ENCODE measurements around the gene RNF135.

- RRBS, result no CpG with 5 or more reads among the region's 8 CpGs
These were observed 44.0 kb downstream of the TAOK1 start for GRCh38 chr17:29434034-29434657.

DNA sequence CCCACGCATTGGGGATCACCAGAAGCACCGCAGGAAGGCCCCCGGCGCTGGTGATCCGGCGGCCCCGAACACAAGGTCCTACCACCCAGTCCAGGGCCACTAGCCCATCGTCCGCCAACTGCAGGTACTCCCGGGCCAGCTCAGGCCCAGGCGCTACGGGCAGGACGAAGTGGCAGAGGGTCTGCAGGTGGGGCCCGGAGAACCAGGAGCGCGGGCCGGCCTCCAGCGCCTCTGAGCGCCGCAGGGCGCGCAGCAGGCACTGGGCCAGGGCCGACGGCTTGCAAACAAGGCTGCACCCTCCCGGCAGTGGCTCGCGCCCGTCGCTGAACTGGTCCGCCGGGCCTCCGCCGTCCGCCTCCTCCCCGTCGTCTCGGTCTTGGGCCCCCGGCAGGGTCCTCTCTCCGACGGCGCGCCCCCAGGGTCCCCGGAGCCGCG, 355 bp downstream of the ABHD15 start:
- RRBS, result 2% methylated on average over 33 of the region's 45 CpGs

GRCh38 chr17:29619232-29619740, 3.4 kb downstream of the CORO6 start:
- RRBS, result no CpG with 5 or more reads among the region's 3 CpGs

GRCh38 chr17:29631062-29631650, 8.4 kb upstream of the CORO6 start:
- RRBS, result no CpG with 5 or more reads among the region's 10 CpGs

GRCh38 chr17:30120439-30121106, 4.0 kb downstream of the NSRP1 start:
- RRBS, result no CpG with 5 or more reads among the region's 2 CpGs

DNA sequence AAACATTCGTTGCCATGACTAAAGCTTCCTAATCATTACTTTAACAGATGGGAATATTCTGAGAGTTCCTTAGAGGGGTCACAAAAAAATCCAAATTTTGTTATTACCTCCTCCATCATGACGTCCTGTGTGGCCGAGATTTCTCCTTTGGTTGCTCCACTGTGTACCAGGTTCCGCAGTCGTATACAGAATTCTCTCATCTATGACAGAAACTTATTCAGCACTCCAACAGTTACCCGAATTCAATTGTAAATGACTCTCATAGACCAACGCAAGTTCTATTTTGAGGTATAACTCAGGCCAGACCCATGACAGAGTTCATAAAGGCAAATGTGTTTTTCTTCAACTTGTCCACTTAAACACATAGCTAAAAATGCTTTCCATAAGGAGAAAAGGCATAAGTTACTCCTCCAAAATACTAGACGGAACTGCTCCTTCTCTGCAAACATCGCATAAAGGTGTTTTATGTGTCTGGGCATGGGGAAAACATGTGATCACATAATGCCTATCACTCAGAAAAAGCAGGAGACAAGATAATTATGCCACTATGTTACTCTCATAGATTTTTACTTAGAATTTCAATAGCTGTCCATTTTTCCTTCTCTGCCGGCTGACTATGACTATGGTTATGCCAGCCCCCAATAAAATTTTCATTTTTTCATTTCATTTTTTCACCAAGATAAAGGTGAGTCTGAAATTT, 6.3 kb downstream of the BLMH start:
- RRBS, result no CpG with 5 or more reads among the region's 10 CpGs

DNA sequence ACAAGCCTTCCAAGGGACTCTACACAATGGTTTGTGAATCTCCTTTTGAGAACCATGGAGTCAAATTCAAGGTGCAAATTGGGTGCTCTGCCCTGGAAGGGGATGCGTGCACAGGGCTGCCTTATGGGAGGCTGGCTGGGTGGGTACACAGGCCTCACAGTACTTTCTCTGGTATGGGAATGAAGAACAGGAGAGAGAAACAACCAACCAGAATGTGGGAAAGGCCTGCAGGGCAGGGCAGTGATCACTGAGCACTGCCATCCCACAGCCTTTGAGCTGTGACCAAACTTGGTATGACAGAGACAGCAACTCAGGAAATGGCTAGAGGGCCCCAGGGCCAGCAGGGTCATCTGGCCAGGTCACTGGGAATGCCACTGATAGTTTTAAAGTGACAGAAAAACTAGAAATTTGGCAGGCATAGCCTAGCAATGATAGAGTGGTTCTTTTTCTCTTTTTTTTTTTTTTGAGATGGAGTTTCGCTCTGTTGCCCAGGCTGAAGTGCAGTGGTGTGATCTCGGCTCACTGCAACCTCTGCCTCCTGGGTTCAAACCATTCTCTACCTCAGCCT, 3.8 kb upstream of the TMIGD1 start:
- RRBS, result no CpG with 5 or more reads among the region's 3 CpGs

GRCh38 chr17:30345487-30346190, 11.8 kb upstream of the TMIGD1 start:
- RRBS, result no CpG with 5 or more reads among the region's 5 CpGs

- RRBS, result no CpG with 5 or more reads among the region's 5 CpGs
These were observed 6.2 kb downstream of the CPD start for GRCh38 chr17:30384825-30385386.

- RRBS, result no CpG with 5 or more reads among the region's 19 CpGs
These were observed 169.1 kb downstream of the GOSR1 start for GRCh38 chr17:30646299-30646746.

- RRBS, result no CpG with 5 or more reads among the region's 4 CpGs
These were observed 3.4 kb downstream of the ATAD5 start for GRCh38 chr17:30834992-30835671.

DNA sequence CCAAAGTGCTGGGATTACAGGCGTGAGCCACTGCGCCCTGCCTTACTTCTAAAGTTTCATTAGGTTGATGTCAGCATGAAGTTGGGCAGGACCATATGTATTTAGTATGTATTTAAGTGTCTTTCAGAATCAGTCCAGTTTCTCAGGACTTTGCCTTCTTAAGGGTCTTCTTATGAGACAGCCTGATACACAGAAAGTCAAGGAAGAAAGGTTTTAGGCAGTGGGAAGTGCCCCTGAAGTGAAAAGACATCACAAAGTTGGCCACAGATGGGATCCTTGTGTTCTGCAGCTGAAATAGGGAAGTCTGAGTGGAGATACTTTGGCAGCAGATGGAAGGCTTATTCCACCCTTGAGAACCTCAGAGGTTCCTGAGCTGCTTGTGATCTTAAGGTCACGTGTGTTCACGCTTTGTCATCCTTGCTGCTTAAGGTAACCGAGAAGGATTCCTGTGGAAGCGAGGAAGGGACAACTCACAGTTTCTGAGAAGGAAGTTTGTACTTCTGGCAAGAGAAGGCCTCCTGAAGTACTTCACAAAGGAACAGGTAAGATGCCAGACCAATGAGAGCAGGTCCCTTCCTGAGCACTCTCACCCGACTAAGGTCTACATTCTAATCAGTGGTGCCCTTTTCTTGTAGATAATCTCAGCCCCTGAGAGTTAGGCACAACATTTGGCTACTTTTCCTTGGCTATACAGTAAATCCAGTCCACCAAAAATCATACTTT, 12.2 kb downstream of the ADAP2 start:
- RRBS, result no CpG with 5 or more reads among the region's 7 CpGs

- RRBS, result 0% methylated on average over 6 of the region's 74 CpGs
These were observed at the start of gene RNF135 for GRCh38 chr17:30970805-30971663. TSS of gene RNF135 (plus strand) at chr17:30971039.

- RRBS, result 37% methylated on average over 3 of the region's 33 CpGs
These were observed 38.3 kb downstream of the RNF135 start for GRCh38 chr17:31008999-31009588.

- RRBS, result 1% methylated on average over 4 of the region's 25 CpGs
These were observed 351 bp upstream of the NF1 start for GRCh38 chr17:31094415-31094836.

DNA sequence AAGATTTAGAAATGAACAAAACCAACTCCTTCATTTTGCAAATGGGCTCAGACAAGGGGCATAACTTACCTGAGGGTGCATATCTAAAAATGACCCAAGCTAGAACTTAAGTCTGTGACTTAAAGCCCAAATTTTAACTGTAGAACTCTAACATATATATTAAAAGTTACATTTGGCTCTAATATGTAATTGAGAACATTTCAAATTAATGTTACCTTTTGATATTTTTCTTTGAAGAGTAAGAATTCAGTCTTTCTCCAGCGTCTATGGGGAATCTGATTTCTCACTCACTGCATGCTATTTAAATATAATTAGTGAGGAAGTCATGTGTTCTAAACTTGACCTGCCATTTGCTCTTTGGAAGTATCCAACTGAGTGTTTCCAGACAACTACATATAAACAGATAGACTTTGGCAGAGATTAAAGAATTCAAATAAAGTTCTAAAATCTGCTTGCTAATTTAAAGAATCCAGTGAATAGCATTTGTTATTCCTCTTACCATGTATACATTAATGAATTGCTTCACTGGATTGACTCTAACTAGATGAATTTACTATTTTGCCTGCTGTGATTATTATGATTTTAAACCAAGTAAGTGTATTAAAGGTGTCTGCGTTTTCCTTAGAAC, 23.6 kb downstream of the OMG start:
- RRBS, result no CpG with 5 or more reads among the region's 2 CpGs

DNA sequence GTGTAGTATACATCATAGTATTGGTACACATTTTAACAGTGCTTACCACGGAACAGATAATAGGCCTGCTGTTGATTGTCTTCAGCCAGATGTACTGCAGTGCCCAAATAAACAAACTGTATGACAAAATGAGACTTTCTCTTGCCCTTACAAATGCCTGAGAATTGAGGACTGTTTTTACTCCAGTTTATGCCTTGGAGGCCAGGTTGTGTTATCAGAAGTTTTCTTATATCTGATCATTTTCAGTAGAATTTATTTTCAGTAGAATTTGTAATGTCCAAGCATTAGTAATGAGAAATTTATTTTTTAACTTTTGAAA, 552 bp downstream of the EVI2A start:
- RRBS, result no CpG with 5 or more reads among the region's 1 CpG

GRCh38 chr17:31431430-31431915, 40.0 kb downstream of the RAB11FIP4 start:
- RRBS, result no CpG with 5 or more reads among the region's 12 CpGs

GRCh38 chr17:31525348-31525956, 134.0 kb downstream of the RAB11FIP4 start:
- RRBS, result 1% methylated on average over 7 of the region's 19 CpGs

DNA sequence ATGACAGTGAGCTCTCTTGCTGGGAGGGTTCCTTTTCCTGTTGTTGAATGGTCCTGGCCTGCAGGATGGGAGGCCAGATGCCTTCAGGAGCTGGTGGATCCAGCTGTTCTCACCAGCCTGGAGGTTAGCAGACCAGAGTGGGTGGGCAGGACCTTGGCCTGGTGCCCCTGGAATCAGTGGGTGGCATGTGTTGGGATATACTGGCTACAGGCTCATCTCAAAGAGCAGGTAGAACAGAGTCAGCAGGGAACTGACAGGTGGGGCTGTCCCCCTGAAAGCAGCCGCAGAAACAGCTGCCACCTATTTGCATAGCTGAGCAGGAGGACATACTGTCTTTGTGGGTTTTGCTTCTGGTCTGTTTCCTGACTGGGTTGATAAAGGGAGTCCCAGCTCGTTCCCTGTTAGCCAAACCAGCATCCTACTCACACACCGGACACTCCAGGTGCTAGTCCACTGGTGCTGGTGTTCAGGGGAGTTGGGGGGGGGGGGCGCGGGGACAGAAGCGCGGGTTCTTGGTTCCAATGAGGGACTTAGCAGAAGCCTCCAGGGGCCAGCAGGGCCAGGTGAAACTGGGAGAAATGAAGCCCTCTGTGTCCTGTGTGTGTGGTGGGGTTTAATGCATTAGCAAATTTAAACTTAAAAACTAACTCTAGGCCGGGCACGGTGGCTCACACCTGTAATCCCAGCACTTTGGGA, 144.2 kb downstream of the RAB11FIP4 start:
- RRBS, result no CpG with 5 or more reads among the region's 9 CpGs

Measured in GM12892 (cell line).